Metastatic Breast Carcinoma in the Ovary (tissue), 3 donors: ENCODE results near the genes KLHDC3 and ZNF318.

GRCh38 chr6:42101371-42102137, 40.9 kb downstream of the C6orf132 start:
- PRO-cap, 3 experiments: no peak in any of the 3 experiments

- PRO-cap, 3 experiments: no peak in any of the 3 experiments
These were observed 3.3 kb upstream of the GUCA1B start for GRCh38 chr6:42197892-42198602.

DNA sequence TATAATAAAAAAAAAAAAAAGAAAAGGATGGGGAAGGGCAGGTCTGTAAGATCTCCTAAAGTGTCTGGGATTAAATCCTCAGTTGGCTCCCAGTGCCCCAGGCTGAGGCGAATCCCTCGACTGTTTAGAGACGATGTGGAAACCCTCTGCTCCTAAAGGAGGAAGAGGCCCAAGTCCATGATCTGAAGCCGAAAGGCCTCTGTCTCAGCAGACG, 69.5 kb upstream of the MRPS10 start:
- PRO-cap, 3 experiments: peak in 1 of 3 experiments; most common minus-strand start position 116 of the sequence (in 1)

GRCh38 chr6:42440726-42441456, 10.8 kb downstream of the TRERF1 start:
- PRO-cap, 3 experiments: no peak in any of the 3 experiments

GRCh38 chr6:42727696-42728137, 5.3 kb upstream of the PRPH2 start:
- PRO-cap, 3 experiments: peak in 3 of 3 experiments; most common minus-strand start chr6:42727813 (in 3)

DNA sequence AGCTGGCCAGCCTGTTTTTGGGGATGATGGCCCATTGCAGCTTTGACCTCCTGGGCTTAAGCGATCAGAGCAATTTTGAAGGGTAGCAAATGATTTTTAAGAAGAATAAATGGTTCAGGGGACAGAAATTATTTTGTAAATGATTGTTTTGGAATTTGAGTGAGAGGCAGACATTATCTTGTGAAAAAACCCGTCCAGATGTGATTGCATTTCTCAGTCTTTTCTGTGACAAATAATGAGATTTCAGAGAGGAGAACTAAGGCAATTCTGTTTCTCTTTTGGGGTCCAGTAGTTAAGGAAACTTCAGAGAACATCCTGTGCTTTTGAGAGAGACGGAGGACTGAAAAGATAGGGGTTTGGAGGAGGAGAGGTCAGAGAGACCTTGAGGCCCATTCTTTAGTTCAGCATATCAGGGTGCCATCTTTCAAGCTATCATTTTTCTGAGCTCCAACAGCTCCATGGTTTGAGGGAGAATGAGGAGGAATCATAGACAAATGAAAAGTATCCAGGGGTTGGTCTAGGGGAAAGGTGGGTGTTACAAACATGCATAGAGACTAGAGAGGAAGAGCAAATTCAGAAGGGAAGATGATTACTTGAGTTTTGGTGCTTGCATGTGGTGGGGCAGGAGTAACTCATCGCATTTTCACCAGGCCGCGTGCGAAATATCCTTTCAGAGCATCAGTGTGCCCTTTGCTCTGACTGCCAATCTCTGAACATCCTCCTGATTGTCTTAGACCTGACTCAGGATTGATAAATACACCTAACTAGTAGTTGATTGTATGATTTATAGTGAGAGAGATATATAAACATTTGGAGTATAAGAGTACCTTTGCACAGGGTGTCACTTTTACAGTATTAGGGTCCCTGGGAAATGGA, 7.8 kb upstream of the BICRAL start:
- PRO-cap, 3 experiments: no peak in any of the 3 experiments

- PRO-cap, 3 experiments: peak in 3 of 3 experiments; most common plus-strand start chr6:42783052 (in 2); most common minus-strand start chr6:42782837 (in 3)
These were observed 857 bp downstream of the BICRAL start for GRCh38 chr6:42782539-42783279.

DNA sequence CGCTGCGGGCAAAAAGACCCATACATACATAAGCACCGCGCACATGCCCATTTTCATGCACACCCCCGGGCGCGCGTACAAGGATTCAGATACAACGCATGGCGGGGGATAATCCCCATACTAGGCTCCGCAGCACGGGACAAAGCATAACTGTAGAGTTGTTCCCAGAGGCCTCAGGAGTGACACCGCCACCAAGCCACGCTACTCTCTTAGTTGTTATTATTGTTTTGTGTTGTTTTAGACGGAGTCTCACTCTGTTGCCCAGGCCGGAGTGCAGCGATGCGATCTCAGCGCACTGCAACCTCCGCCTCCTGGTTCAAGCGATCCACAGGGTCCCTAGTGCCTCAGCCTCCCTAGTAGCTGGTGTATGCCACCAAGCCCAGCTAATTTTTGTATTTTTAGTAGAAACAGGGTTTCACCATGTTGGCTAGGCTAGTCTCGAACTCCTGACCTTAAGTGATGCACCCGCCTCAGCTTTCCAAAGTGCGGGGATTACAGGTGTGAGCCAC, 519 bp upstream of the C6orf226 start:
- PRO-cap, 3 experiments: peak in 1 of 3 experiments; most common plus-strand start position 88 of the sequence (in 1)

DNA sequence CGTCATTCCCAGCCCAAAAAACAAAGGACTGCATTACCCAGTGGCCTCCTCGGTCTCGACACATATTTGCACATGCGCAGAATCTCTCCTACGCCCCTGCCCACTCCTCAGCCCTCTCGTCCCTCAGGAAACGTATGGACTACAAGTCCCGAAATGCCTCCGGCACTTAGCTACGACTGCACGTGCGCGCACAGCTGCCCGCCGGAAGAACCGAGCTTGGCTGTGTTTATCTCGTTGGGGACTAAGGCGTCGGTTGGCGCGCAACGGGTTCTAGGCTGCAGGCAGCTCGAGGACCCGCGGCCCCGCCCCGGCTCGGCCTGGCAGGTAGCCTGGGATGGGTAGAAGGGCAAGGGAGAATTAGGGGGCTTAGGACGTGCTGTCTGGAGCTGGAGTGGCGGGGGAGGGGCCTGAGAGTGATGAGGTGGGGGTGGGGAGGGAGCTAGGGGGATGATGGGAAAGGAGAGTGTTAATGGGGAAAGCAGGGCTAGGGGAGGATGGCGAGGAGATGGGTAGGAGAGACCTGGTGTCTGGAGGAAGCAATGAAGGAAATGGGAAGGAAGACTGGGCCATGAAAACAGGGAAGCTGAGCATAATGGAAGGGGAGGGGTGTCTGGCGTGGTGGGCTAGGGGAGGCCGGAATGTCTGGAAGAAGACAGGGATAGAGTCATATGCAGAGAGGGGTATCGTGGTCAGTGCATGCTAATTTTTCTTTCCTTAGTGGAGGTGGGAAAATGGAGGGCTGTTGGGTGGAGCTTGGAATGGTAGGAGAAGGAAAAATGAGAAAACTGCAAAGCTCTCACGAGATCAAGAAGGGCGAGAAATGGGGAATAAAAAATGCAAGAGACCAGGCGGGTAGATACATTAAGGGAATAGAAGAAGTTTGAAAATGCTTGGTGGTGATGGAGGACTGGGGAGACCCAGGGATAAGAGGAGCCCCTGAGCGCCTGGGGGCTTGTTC, at the start of gene KLHDC3:
Gene KLHDC3, plus strand, starts transcription at position 225 of the 958 bp plus-strand sequence.
- PRO-cap, 3 experiments: peak in 3 of 3 experiments; most common plus-strand start position 244 of the sequence (in 3)

GRCh38 chr6:43016114-43017397, 2.5 kb downstream of the KLHDC3 start:
- PRO-cap, 3 experiments: no peak in any of the 3 experiments

DNA sequence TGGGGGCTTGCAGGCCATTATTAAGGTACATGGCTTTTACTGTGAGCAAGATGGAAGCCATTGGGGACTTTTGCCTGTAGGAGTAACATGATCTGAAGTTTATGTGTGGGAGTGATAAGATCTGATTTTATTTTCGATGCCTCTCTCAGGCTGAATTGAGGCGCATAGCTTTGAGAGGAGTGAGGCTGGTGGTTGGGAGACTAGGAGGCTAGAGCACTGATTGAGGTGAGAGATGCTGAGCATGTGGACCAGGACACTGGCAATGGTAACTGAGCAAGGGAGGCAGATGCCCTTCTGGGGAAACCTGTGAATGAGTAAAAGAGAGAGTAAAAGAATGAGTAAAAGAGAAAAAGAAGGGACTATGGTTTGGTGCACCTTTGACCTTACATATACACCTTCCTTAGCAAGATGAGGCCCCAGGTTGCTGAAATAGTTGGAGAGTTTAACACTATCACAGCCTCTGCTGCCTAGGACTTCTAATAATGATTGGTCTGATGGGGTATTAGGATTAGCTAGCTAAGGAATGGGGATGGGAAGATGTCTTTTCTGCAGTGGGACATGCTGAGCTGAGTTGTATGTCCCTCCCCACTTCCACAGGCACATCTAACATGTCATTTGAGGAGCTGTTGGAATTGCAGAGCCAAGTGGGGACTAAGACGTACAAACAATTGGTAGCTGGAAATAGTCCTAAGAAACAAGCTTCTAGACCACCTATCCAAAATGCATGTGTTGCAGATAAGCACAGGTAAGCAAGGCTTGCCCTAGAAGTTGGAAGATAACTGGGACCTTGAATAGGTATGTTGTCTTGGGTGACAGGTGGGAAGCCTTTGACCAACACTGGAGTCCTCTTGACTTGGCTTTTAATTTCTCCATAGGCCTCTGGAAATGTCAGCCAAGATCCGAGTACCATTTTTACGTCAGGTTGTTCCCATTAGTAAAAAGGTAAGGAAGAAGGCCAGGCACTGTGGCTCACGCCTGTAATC, 3.3 kb downstream of the RRP36 start:
- PRO-cap, 3 experiments: no peak in any of the 3 experiments

GRCh38 chr6:43120817-43121556, 44.9 kb downstream of the PTK7 start:
- PRO-cap, 3 experiments: no peak in any of the 3 experiments

- PRO-cap, 3 experiments: peak in 3 of 3 experiments; most common plus-strand start chr6:43247022 (in 2); most common minus-strand start chr6:43246833 (in 2)
These were observed 3.3 kb downstream of the TTBK1 start for GRCh38 chr6:43246373-43247170.

- PRO-cap, 3 experiments: no peak in any of the 3 experiments
These were observed 24.4 kb downstream of the TTBK1 start for GRCh38 chr6:43267643-43268129.

DNA sequence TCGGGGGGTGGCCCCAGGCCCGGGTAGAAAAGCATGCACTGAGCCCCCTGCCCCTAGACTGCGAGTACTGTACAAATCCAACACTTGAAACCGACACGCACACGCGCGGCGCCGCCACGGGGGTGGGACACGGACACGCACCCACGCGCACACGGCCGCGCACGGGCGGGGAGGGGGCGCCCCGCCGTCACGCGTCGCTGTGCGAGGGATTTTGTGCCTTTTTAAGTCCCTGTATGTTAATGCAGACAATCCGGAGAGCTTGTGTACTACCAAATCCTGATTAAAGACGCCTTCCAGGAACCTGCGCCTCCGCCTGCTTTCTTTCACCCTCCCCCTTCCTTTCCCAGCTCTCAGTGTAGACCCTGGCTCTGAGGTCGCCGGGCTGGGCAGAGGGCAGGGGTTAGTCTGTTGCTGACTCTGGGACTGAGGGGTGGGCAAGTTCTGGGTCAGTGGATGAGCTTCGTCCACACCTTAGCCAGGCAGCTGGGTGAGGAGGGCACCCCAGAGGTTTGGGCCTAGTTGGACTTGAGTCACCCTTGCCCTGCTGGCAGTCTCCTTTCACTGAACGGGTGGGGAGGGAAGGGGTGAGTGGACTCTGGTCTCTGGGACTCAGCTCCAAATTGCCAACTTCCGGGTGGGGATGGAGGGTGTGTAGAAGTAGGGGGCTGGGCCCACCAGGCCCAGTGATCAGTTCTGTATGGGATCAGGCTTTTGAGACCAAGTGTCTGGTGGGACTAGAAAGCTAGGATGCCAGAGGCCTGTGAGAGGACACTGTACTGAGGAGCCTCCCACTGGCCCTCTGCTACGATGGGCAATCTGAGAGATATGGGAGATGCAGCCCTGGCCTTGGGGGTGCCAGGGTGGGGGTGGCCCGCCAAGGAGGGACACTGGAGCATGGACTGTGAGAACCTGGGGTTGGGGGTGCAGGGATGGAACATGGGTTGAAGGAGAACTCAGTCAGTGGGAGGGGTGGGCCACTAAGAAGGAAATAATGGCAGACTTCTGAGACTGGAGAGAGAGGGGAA, 21.4 kb upstream of the SLC22A7 start:
- PRO-cap, 3 experiments: no peak in any of the 3 experiments

DNA sequence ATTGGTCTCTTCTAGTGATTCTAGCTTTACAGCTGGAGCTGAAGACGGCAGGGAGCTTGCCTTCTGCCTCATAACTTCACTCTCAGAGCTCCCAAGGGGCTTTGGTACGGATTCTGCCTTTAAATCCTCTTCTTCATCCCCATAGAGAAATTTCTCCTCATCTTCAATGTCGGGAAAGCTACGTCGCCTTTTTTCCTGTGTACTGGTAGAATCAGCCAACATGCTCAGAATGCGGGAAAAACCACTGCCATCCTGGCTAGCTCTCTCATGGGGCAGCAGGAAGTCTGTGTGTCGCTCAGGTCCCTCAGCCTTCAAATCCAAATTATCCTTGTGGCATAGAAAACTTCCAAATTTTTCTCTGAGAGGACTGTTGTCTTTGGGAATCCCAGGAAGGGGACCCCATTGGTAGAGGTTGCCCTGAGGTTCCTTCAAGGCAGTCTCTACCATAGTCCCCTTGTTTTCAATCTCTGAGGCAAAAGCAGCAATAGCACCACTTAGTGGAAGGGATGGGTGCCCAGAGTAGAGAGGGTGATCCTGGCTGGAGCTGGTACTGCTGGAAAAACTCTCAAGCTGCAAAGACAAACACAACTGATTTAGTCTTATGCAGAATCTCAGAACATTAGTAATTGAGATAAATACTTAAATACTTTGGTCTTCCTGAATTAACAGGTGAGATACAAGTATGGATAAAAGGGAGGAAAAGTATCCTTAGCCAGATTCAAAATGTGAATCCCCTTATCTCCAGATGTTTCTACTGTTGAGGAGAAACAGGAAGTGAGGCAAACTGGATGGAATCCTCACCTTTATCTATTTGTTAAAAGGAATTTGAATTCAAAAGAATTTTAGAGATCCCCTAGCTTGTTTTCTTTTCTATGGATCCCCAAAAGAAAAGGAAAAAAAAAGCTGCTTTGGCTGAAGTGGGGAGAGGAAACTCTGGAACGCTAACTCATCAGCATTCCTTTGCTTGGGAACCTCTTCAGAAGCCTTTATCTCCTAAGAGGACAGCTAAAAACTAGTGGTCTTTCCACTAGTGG, 13.6 kb downstream of the ZNF318 start:
- PRO-cap, 3 experiments: no peak in any of the 3 experiments

DNA sequence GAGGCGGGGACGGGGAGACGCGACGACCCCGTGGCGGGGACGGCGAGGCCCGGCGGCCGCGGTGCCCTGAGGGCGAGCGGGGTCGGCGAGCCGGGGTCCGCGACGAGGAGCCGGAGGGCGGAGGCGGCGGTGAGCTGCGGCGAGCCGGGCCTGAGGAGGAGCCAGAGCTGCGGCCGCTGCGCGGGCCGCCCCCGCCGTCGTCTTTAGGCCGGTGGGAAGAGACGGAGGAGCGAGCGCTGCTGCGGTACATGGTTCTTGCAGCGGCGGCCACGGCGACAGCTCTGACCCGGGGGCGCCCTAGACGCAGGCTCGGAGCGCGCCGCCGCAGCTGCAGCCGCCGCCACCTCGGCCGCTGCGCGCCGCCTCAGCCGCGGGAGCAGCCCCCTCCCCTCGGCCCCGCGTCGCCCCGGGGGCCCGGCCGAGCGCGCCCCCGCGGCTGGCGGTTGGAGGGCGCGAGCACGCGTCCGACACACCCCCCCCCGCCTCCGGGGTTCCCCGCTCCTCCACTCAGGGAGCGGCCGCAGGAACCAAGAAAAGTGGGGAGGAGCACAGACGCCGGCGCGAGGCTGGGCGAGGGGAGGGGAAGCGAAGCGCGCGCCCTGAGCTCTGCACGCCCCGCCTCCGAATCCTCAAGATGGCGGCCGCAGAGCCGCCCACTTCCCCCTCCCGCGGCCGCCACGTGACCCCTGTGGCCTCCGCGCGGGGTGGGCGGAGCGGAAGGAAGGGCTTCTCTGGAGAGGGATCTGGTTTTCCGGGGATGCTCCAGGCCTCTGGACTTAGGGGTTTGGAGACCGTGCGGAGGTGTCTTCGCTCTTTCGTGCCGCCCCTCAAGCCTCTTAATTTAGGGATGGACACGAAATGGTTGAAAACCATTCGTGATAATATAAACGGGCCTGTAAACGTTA, at the start of gene ZNF318:
Gene ZNF318, minus strand, starts transcription at position 532 of the 905 bp plus-strand sequence.
- PRO-cap, 3 experiments: peak in 3 of 3 experiments; most common plus-strand start position 736 of the sequence (in 2); most common minus-strand start position 205 of the sequence (in 2)

DNA sequence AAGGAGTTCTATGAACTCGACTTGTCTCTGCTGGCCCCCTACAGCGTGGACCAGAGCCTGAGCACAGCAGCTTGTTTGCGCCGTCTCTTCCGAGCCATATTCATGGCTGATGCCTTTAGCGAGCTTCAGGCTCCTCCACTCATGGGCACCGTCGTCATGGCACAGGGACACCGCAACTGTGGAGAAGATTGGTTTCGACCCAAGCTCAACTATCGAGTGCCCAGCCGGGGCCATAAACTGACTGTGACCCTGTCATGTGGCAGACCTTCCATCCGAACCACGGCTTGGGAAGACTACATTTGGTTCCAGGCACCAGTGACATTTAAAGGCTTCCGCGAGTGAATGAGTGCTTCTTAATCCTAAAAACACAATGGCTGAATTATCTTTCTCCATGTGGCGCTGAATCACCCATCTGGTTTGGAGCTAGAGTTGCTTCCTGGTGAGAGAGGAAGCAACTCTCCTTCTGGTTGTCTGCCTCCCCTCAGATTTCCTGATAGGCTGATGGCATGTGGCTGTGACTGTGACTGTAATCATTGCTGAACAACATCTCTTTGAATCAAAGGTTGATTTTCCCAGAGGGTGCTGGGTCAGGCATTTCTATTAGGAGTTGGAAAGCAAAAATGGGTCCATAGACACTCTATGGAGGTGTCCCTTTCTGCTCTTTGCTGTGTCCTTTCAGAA, 4.5 kb upstream of the RSPH9 start:
- PRO-cap, 3 experiments: no peak in any of the 3 experiments

DNA sequence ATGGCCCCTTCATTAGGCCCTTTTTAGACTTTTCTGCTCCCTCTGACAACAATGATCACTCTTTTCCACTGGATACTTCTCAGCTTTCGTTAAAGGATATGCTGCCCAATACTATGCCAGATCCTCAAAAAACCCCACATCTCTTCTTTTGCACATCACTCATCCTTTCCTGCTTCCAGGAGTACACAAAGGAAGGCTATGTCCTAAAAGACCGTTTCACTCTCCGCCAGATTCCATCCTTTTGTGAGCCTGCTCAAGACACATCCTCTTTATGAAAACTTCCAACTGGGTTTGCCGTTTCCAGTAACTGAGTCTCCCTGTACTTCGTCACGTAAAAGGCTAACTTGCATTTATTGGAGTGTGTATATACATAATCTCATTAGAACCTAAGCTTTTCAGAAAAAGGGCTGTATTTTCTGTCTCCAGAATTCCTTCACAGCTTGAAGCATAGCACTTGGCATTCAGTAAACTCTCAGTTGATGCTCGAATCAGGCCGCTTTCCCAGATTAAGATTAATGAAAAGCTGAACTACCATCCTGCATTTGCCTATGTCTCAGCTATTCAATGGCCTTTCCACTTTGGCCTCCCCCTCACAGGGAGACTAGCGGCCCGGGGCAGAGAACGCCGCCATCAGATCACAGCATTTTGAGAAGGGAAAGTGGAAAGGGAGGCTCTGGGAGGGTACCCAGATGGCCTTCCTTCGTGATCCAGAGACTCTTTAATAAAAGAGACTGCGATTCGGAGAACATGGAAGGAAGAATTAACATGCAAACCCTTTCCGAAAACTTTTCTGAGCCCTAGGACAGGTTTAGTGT, 779 bp downstream of the MRPS18A start:
- PRO-cap, 3 experiments: no peak in any of the 3 experiments

DNA sequence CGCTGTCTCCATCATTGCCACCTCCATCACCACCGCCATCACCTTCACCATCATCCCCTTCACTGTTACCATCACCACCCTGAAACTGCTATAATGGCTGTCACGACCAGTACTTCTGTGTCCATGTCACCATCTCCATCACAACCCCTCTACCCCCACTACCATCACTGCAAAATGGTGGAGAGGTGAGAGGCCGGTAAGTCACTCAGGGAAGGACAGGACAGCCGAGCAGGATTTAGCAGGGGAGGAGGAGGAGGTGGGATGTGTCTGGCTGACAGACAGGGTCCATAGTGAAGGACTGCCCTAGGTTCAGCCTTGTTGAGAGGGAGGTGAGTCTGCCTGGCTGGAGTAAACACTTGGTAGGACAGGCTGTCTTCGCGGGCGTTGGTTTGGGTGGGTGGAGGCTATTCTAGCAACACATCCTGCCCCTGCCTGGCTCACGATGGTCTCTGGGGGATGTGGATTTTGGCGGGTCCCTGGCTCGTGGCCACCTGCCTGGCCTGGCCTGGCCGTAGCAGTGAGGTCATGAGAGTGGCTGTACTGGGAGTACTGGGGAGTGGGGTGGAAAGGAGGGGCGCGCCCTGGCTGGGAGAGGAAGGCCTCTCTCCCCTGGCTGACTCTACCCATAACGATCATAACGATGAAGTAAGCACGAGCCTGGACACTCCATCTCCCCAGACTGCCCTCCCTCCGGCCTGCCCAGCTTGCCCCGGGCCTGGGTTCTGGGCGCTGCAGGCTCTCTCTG, 30.1 kb upstream of the MRPS18A start:
- PRO-cap, 3 experiments: no peak in any of the 3 experiments